ENCODE measurements around a stretch of chr14.

DNA sequence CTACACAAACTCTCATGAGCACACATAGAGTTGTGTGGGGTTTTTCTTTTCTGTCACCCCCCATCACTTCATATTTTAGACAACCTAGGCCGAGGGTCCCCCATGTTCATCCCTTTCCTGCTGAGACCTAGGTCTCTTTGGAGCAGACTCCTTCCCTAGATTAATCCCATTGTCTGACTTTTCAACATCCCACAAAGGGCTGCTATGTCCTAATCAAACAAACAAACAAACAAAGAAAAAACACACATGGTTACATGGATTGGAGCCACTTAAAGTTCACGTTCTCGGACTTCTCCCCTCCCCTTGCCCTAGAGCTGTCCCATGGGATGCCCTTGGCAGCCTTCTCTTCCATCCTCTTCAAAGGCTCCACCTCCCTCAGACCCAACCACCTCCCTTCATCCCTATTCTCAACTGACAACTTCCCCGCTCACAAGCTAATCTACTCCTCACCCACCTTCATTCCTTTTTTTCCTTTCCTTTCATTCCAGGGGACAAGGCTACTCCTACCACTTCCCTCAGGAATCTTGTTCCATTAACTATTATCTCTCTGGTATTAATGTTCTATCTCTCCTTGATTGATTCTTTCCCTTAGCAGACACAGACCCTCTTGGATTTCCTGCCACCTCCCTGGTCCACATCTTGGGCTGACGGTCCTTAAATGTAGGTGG lies 40.5 kb downstream of the GPR135 start:
- PRO-cap, 2 experiments = no peak in any of the 2 experiments

DNA sequence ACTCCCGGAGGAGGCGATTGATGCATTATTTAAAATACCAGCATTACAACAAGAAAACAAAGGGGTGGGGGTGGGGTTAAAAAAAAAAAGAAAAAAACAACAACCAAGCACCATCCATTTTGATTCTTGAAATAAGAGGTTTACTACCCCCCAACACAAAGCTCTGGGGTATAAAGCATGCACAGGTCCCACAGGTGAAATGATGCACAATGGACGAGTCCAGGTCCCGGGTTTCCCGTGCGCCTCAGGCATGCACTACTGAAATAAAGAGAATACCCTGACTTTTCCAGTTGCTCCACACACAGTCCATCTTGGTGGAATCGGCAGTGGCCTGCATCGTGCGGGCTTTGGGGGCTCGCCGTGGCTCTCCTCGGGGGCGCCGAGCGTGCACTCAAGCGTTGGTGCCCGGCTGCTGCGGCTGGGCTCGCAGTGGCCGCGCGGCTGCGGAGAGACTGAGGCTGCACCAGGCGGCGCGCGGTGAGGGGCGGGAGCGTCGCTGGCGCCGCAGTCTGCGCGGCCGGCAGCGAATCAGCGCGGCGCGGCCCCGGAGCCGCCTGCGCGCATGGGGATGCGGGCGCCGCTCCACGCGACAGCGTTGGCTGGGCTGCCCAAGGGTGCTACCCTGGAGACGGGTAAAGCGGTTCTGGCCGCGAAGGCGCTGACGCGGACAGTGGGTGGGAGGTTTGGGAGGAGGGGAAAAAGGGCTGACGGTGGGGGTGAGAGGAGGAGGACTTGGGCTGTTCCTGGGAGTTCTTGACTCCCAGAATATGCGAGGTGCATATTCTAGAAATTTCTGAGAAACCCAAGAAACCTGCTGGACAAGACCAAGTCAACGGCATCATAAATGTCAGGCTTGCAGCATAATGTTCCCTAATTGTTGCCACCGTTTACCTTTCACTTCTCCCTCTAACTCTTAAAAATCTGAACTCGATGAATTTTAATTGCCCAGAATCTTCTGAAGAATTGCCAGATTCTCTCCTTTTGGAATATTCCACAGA lies 53.9 kb upstream of the CCDC175 start:
- PRO-cap, 2 experiments = no peak in any of the 2 experiments

GRCh38 chr14:60004099-60004451 lies 87.6 kb upstream of the PCNX4 start:
- PRO-cap, 2 experiments = no peak in any of the 2 experiments

DNA sequence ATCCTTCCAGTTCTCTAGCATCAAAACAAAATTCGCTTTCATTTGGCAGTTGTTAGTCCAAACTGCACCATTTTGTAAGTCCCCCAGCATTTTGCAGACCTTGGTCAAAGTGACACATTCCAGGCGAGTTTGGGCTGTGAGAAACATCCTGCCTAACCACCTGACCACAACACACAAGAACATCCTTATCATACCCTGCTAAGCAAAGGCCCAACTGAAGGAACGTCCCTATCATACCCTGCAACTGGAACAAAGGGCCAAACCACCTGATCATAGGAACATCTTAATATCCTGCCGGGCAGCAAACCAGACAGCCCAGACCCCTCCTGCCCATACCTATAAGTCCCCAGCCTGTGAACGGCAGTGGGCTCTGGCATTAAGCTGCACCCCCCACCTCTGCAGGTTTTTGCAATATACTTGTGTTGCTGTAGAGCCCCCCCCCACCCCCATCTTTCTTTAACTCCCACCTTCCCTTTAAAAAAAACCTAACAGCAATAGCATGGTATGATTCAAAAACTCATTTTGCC lies 2.7 kb downstream of the PCNX4 start:
- PRO-cap, 2 experiments = no peak in any of the 2 experiments

DNA sequence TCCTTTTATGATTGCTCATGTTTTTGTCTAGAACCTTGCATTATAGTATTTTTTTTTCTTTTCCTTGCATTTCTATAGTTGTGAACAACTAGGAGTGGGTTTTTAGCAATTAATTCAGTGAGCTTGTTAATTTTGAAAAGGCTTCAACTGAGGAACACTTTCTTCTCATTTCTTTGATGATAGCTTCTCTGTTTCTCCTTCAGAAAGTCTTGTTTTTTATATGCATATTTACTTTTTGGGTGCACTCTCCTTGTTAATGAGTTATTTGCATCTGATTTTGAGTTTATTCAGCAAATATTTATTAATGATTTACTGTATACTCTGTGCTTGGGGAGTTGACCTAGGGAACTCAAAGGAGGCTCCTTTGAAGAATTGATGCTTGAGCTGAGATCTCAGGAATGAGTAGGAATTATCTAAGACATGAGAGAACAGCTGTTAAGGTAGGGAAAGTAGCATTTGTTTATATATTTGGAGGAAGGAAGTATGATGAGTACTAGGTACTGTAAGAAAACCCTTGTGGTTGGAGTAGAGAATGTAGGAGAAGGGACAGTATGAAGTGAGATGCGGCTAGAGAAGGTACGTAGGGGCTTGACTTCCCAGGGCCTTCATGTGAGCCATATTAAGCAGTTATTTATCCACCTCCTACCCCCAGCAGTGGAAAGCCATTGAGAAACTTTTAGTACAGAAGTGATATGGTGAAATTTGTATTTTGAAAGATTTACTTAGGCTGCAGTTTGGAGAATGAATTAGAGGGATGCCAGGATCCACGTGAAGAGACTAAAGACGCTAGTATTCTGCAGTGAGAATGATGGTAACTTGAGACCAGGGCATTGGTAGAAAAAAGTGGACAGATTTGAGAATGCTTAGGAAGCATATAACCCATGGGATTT lies 24.1 kb downstream of the PPM1A start:
- PRO-cap, 2 experiments = no peak in any of the 2 experiments

- PRO-cap, 2 experiments = no peak in any of the 2 experiments
Observed at GRCh38 chr14:60304479-60304843, 55.4 kb downstream of the PPM1A start.

DNA sequence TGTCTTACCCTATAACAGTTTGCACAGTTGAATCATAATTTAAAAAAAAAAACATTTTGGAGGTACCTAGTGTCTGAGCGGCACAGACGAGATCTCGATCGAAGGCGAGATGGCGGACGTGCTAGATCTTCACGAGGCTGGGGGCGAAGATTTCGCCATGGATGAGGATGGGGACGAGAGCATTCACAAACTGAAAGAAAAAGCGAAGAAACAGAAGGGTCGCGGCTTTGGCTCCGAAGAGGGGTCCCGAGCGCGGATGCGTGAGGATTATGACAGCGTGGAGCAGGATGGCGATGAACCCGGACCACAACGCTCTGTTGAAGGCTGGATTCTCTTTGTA lies 88.2 kb downstream of the C14orf39 start:
- PRO-cap, 2 experiments = no peak in any of the 2 experiments

DNA sequence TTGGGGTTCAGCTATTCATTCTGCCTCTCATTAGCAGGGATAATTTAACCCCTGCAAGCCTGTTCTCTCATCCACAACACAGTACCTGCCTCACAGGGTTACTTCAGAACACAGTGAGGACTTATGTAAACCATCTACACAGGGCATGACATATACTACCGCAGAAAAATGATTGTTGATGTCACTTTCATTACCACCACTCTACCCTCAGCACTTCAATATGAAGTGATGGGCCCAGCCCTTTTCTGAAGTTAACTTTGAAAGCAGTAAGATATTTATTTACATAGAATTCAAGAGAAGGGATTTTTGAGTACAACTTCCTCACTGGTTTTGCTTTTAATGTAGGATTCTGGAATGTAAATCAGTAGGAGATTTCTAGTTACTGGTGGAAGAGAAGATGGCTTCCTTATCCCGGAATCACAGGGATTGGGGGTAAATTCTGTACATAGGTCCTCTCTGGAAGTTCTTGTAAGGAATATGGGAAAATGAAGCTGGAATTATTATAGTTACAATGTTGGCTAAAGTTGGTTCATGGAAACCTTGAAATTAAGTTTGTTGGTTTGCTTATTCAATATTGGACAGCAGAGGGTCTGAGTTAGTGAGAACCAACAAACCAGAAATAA lies 14.7 kb downstream of the PRKCH start:
- PRO-cap, 2 experiments = no peak in any of the 2 experiments

DNA sequence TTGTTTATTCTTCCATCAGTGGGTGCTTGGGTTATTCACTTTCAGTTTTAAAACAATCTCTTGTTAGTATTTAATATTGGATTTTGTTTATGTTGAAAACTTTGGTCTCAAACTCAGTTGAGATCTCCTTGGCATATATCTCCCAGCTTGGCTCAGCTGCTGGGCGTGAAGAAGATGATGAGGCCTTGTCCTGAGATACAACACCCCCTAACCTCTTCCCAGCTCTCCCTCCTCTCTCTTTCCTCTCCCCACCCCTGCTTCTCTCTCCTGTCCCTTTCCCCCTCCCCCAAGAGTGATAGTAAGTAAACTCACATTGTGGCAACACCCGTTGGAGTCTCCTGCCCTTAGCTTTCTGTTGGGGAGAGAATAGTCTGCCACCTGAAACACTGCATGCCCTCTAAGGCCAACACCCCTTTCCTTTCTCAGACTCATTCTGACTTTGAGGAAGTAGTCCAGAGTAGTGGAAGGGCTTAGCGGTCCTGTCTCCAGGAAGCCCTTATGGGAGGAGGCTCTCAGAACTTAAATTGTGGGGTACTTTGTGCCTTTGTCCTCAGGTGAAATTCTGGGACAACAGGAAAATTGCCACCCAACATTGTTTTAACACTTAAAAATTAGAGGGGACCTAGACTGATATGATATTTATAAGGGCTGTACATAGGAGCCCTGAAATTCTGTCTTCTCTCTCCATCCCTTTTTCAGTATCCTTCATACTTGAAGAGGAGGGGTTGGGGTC lies 95.2 kb downstream of the PRKCH start:
- PRO-cap, 2 experiments = no peak in any of the 2 experiments

- PRO-cap, 2 experiments = no peak in any of the 2 experiments
Observed at GRCh38 chr14:61420244-61420753, 98.9 kb downstream of the PRKCH start.

- PRO-cap, 2 experiments = no peak in any of the 2 experiments
Observed at GRCh38 chr14:61435090-61435539, 113.7 kb downstream of the PRKCH start.

DNA sequence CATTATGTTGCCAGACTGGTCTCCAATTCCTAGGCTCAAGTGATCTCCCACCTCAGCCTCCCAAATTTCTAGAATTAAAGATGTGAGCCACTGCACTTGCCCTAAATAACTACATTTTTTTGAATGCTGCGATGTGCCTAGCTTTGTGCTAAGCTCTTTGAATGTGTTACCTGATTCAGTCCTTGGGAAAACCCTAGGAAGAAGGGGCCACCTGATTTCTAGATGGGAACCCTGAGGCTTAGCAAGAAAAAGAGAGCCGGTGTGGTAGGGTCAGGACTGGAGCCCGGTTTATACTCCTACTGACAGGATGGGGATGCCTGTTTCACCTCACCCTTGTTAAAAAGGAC lies 119.7 kb downstream of the PRKCH start:
- PRO-cap, 2 experiments = no peak in any of the 2 experiments

- PRO-cap, 2 experiments = no peak in any of the 2 experiments
Observed at GRCh38 chr14:61461069-61461823, 139.9 kb downstream of the PRKCH start.

GRCh38 chr14:61466123-61467324 lies 145.1 kb downstream of the PRKCH start:
- PRO-cap, 2 experiments = peak in 2 of 2 experiments; most common plus-strand start chr14:61466441 (in 1); most common minus-strand start chr14:61466336 (in 1)

DNA sequence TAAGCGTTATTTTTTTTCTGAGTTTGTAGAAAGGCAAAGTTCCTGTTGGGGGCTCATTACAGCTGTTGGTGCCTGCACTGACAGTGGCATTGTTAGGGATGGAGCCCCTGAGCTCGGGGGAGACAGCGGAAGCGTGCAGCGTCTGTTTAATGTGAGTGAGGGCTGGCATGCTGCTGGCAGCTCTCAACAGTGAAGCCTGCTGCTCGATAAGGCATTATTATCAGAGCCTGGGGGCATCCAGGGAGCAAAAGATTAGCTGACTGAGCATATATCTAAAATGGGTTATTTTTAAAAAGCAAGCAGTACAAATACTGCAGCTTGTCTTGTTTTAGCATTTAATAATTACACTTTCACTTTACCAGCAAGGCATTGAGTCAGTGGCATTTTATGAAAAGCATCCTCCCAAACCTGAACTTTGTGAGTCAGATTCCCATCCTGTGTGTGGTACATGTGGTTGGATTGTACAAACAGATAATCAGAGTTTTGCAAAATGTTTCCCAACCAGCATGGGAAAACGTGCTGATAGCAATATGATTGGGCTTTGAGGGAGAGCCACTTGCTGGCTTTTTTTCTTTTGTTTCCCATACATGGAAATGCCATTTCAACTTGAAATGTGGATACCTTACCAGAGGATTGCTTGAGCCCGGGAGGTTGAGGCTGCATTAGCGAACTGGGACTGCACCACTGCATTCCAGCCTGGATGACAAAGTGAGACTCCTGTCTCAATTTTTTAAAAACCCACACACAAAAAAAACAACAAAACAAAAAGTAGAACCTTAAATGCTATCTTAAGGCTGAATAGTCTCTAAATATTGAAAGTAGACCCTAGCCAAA lies 150.8 kb downstream of the PRKCH start:
- PRO-cap, 2 experiments = peak in 2 of 2 experiments; most common plus-strand start position 214 of the sequence (in 1); most common minus-strand start position 94 of the sequence (in 2)

DNA sequence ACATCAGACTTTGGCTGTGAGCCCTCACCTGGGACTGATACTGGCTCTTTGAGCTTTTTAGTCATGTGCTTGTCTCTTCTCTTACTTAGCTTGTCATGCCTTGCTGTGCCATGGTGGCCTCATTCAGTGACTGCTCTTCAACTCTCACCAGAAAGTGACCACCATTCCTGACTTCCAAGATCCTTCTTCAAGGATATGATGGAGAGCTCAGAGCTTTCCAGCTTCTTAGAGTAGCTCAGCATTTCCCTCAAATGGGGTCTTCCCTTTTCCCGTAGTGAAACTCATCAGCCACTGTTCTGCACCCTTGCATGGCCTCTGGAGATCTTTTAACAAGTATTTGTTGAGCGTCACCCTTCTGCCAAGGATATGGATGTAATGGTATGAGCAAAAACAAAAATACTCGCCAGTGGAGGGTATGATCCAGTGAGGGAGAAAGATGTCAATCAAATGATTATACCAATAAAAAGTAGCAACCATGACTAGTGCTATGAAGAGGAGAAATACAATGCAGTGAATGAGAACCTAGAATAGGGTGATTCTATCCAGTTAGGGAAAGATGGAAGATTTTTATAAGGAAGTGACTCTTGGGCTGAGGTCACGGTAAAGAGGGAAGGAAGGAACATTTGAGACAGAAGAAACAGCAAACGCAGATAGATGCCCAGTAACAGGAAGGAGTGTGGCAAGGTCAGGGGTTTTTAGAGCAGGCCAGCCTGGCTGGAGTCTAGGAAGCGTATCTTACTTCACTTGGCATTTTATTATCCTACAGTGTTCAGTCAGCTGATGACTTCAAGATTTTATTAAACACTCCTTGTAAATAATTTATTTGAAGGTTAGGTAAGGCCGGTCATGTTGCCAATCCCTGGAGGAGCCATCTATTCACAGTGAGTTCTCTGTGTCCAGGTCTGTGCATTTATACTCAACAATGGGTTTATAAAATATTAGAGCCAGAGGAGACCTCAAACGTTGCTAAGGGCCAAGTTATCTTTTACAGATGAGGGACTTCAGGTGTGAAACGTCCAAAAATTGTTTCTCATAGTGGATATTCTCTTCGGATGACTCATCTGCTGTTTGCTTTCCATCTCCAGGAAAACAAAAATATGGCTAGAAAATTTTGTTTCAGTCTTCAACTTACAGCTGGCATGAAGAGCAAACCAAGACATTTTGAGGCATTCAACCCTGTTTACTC lies 170.4 kb downstream of the PRKCH start:
- PRO-cap, 2 experiments = no peak in any of the 2 experiments

DNA sequence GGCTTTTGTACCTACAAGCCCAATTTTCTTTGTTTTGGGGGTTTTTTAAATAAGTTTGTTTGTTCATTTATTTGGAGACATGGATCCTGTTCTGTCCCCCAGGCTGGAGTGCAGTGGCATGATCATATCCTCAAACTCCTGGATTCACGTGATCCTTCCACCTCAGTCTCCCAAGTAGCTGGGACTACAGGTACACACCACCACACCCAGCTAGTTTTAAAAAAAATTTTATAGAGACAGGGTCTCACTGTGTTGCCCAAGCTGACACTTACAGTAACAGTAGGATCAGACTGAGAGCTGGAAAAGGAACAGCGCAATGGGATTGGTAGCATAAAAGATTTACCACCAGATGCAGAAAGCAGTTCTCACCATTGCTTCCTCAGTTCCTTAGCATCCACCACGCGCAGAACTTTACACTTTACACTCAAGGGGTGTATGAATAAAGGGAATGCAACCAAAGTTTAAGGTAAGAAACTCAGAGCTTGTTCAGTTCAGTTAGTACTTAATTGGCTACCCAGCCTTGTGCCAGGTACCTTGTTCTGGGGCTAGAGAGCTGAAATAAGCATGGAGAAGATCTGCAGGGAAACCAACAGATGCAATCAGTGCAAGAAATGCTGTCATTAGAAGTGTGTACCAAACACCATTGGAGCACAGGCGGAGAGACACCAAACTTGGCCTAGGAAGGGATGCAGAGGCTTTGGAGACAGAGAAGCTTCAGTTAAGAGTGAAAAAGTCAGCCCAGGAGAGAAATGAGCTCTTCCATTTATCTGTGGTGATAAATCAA lies 182.4 kb upstream of the HIF1A start:
- PRO-cap, 2 experiments = no peak in any of the 2 experiments

- PRO-cap, 2 experiments = no peak in any of the 2 experiments
Observed at GRCh38 chr14:61513949-61514583, 181.2 kb upstream of the HIF1A start.

DNA sequence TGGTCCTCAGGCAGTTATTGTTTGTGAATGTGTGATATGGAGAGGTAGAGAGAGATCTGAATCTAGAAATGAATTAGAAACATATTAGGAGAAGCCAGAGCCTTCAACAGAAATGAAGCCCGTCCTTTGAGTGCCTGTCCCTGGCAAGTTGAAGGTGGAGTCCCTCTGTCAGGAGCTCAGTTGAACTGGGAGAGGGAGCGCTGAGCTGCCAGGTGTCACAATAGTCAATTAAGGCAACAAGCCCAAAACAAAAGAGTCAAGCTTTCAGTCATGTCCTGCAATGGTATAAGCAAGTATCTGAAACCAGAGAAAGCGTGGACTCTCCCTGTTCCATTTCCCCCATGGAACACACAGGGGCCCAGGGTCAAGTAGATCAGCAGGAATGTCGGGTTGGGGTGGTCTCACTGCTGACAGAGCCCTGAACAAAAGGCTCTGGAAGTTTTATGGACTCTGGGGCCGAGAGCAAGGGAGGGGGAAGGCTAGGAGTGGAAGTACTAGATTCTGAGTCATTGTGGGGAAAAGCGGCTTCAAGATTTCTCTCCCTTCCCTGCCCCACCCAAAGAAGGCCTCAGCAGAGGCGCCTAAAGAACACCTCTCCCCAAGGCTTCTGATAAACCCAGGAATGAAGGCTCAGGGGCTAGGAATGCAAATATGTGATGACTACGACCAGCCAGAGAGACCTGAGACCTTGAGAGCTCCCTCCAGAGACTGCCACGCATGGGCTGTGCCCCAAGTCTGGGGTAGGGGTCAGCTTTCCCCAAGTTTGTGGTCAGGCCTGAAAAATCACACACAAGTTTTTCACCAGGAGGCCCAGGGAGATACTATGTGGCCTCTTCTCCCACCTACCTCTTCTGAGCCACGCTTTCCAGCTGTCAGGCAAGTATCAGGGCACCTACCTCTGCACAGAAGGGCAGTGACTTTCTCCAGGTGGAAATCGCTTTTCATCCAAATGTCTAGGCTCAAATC lies 130.8 kb upstream of the HIF1A start:
- PRO-cap, 2 experiments = no peak in any of the 2 experiments

- PRO-cap, 2 experiments = peak in 1 of 2 experiments; most common minus-strand start chr14:61566709 (in 1)
Observed at GRCh38 chr14:61566450-61567138, 128.7 kb upstream of the HIF1A start.